SJCRH30 (cell line): ENCODE measurements around the genes DENND11, SSBP1, TAS2R3, LLCFC1, OR6V1, TAS2R40, CASP2, OR2A12 and OR2A2.

GRCh38 chr7:141702015-141702769 is at the start of gene DENND11:
Gene DENND11 (minus strand): TSS chr7:141702166.
- RAMPAGE, long total RNA: no peak

GRCh38 chr7:141727740-141728219 is 10.4 kb upstream of the SSBP1 start:
- RAMPAGE, long total RNA: no peak

- RAMPAGE, long total RNA: start-site peak on the plus strand at chr7:141738338-141738435, 22,591 and 3,338 reads in 2 replicates
Measured at GRCh38 chr7:141737742-141738858, at the start of gene SSBP1. Gene SSBP1 (plus strand): TSS chr7:141738358.

DNA sequence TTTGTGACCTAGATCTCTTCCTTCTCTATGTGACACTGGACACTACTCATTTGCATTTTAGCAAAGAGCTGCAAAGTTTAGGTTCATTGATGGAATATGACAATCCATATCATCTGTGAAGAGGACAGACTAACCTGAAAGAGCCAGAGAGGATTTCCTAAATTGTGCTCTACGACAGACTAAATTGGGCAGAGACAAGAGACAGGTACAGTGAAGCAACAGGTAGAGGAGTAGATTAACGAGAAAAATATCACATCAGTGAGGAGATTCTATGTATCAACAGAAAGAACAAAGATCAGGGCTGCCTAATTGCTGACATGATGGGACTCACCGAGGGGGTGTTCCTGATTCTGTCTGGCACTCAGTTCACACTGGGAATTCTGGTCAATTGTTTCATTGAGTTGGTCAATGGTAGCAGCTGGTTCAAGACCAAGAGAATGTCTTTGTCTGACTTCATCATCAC is at the start of gene TAS2R3:
Gene TAS2R3, plus strand, starts transcription at position 256 of the 463 bp plus-strand sequence.
- RAMPAGE, long total RNA: no peak

- RAMPAGE, long total RNA: no peak
Measured at GRCh38 chr7:142300632-142301236, 42.9 kb upstream of the PRSS58 start.

DNA sequence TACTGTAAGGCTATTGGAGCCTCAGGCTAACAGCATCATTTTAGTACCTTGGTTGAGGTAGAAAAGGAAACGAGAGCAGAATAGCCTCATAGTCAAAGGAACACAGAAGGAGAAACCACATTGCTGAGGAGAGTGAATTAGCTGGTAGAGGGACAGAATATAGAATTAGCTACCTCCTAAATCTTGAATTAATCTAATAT is 36.1 kb upstream of the PRSS1 start:
- RAMPAGE, long total RNA: no peak

DNA sequence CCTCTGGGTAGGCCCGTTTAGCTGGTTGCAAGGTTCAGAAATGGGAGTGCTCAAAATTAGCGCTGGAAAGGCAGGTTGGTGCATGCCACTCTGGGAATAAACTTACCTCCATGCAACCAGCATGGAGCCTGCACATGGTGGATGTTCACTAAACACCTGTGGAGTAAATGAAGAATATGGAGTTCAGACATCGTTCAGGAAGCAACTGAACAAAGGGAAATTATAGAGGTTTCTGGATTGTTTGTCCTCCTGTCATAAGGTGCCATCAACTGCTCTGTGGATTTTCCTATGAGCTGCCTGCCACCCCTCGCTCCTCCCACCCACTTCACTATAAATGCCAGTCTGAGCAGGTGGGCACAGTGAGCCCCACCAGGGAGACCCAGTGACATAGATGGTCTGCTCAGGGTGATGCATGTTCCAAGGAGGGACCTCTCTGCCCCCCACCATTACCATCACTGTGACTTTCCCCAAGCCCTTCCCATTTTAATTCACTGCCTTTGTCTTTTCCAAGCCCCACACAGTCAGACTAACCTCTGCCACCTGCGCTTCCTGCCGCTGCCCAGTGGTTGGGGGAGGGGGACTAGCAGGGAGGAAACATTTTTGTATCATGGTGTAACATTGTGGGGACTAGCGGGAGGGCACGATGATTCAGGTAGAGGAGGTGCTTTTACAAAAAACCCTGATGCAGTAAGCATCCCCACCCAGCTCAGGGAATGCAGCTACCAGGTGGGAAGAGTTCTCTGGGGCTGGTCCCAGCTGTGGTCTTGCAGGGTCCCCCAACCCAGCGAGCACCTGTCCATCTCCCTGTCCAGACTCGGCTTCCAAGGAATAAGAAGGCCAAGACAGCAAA is 24.5 kb downstream of the PRSS2 start:
- RAMPAGE, long total RNA: no peak

DNA sequence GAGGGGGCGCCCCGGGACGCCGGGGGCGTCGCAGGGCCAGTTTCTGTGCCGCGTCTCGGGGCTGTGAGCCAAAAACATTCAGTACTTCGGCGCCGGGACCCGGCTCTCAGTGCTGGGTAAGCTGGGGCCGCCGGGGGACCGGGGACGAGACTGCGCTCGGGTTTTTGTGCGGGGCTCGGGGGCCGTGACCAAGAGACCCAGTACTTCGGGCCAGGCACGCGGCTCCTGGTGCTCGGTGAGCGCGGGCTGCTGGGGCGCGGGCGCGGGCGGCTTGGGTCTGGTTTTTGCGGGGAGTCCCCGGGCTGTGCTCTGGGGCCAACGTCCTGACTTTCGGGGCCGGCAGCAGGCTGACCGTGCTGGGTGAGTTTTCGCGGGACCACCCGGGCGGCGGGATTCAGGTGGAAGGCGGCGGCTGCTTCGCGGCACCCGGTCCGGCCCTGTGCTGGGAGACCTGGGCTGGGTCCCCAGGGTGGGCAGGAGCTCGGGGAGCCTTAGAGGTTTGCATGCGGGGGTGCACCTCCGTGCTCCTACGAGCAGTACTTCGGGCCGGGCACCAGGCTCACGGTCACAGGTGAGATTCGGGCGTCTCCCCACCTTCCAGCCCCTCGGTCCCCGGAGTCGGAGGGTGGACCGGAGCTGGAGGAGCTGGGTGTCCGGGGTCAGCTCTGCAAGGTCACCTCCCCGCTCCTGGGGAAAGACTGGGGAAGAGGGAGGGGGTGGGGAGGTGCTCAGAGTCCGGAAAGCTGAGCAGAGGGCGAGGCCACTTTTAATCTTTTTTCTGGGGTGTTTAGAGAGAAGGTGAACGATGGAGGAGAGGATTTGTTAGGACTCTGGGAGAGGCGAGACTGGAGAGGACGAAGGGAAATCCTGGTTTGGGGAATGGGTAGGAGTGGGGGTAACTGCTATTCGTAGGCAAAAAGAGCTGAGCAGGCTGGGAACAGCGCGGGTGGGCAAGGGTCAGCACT is 26.4 kb downstream of the PRSS2 start:
- RAMPAGE, long total RNA: no peak

GRCh38 chr7:142939330-142939773 is at the start of gene LLCFC1:
Gene LLCFC1 (plus strand): TSS chr7:142939484.
- RAMPAGE, long total RNA: no peak

- RAMPAGE, long total RNA: no peak
Measured at GRCh38 chr7:143003419-143003844, 23.5 kb downstream of the OR9A2 start.

- RAMPAGE, long total RNA: no peak
Measured at GRCh38 chr7:143052110-143052538, at the start of gene OR6V1. Gene OR6V1 (plus strand): TSS chr7:143052341.

GRCh38 chr7:143221737-143222090 is at the start of gene TAS2R40:
Gene TAS2R40 (plus strand): TSS chr7:143222037.
- RAMPAGE, long total RNA: no peak

DNA sequence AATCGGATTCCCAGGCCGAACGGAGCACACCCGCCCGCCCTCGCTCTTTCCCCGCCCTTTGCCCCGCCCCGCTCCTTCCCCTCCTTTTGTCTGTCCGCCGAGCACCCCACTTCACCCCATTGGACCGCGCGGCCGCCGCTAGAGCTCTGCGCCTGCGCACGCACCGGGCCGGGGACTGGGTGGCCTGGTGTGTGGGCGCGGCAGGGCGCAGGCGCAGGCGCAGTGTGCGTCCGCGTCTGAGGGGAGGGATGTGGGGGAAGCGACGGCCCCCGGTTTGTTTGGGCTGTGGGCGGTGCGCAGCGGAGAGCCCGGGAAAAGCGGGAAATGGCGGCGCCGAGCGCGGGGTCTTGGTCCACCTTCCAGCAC is at the start of gene CASP2:
Gene CASP2, plus strand, starts transcription at position 220 of the 366 bp plus-strand sequence.
- RAMPAGE, long total RNA: no peak

GRCh38 chr7:143288498-143289548 is 672 bp downstream of the CASP2 start:
- RAMPAGE, long total RNA: no peak

GRCh38 chr7:143388032-143388684 is 7.0 kb downstream of the ZYX start:
- RAMPAGE, long total RNA: no peak

DNA sequence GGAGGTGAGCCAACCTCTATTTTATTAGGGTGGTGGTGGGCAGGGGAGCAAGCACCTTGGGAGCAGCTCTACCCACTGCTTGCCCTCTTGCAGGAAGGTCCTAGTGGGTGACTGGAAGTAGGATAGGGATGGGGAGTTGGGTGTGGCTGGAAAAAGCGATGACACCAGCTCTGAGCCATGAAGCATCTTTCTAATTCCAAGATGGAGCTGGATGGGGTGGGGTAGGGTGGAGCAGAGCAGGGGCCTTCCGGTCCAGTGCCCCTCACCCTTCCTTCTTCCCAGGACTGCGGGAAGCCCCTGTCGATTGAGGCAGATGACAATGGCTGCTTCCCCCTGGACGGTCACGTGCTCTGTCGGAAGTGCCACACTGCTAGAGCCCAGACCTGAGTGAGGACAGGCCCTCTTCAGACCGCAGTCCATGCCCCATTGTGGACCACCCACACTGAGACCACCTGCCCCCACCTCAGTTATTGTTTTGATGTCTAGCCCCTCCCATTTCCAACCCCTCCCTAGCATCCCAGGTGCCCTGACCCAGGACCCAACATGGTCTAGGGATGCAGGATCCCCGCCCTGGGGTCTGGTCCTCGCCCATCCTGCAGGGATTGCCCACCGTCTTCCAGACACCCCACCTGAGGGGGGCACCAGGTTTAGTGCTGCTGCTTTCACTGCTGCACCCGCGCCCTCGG is 9.3 kb downstream of the ZYX start:
- RAMPAGE, long total RNA: no peak

DNA sequence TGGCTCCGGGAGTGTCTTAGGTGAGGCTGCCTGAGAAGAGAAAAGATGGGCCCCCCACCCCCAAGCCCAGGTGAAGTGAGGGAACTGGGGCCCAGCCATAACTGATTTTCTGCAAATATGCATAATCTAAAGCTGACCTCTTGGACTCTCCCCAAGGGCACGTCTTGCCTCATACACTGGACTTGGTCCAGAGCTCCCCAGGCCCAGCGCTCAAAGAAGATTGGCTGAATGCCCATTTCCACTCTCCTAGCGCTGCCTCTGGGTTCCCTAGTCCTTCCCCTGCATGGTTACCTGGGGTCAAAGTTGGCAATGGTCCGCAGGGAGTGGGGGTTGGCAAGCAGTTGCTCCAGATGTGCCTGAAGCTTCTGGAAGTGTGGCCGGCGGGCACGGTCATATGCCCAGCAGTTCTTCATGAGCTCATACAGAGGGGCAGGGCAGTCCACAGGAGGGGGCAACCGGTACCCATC is 12.3 kb downstream of the ZYX start:
- RAMPAGE, long total RNA: no peak

- RAMPAGE, long total RNA: no peak
Measured at GRCh38 chr7:144085902-144086492, at the start of gene OR2A12. Gene OR2A12 (plus strand): TSS chr7:144086278.

DNA sequence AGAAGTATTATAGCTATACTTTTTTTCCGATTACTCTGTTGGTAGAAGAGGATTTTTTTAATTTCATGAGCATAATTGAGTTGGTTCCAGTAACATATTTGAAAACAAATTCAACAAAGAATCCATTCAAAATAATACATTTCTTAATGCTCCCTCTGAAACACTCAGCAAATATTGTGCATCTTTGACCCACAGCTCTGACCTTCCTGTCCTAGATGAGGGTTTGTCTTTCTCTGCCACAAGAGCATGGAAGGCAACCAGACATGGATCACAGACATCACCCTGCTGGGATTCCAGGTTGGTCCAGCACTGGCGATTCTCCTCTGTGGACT is at the start of gene OR2A2:
Gene OR2A2, plus strand, starts transcription at position 247 of the 332 bp plus-strand sequence.
- RAMPAGE, long total RNA: no peak

- RAMPAGE, long total RNA: no peak
Measured at GRCh38 chr7:144197996-144198491, 2.4 kb upstream of the ARHGEF35 start.